ENCODE measurements around the genes ACSS1, ZNF337 and DEFB115.

- CAGE, long polyA plus RNA = no peak
- RRBS = no CpG with 5 or more reads among the region's 6 CpGs
These were observed 1.1 kb upstream of the GZF1 start for GRCh38 chr20:23360878-23361378.

DNA sequence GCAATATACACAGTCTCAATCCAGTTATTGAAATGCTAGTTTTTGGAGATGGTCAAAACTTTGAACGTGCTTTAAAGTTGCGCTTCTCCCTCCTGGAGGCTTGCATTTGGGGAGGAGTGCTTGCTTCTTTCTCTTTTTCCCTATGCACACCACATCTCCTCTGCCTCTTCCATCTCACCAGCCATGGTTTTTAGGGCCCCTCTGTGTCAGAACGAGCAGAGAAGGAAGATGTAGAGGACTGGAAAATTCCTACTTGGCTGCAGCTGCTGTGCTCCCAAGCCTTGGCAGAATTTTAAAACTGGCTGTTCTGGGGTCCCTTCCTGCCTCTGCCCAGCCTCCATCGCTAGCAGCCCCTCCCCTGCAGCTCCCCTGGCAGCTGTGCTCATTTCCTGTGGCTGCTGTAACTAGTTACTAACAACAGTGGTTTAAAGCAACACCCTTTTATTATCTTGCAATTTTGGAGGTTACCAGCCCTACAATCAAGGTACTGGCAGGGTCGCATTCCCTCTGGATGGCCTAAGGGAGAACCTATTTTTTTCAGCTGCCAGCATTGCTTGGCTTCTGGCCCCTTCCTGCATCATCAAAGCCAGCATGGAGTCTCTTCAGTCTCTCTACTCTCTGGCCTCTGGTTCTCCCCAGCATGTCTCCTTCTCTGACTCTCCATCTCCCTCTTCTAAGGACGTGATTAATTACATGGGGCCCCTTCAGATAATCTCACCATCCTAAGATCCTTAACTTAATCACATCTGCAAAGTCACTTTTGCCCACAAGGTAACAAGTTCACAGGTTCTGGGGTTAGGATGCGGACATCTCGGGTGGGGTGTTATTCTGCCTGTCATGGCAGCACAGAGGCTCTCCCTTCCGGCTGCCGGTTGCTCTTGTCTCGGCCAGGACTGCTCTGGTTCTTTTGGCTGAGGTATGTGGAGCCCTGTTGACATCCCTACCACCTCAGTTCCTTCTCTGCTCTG lies 3.8 kb upstream of the CST11 start:
- CAGE, long polyA plus RNA = no peak
- RRBS = no CpG with 5 or more reads among the region's 11 CpGs

- CAGE, long polyA plus RNA = no peak
- RRBS = no CpG with 5 or more reads among the region's 3 CpGs
These were observed 6.0 kb upstream of the CST1 start for GRCh38 chr20:23756769-23757149.

DNA sequence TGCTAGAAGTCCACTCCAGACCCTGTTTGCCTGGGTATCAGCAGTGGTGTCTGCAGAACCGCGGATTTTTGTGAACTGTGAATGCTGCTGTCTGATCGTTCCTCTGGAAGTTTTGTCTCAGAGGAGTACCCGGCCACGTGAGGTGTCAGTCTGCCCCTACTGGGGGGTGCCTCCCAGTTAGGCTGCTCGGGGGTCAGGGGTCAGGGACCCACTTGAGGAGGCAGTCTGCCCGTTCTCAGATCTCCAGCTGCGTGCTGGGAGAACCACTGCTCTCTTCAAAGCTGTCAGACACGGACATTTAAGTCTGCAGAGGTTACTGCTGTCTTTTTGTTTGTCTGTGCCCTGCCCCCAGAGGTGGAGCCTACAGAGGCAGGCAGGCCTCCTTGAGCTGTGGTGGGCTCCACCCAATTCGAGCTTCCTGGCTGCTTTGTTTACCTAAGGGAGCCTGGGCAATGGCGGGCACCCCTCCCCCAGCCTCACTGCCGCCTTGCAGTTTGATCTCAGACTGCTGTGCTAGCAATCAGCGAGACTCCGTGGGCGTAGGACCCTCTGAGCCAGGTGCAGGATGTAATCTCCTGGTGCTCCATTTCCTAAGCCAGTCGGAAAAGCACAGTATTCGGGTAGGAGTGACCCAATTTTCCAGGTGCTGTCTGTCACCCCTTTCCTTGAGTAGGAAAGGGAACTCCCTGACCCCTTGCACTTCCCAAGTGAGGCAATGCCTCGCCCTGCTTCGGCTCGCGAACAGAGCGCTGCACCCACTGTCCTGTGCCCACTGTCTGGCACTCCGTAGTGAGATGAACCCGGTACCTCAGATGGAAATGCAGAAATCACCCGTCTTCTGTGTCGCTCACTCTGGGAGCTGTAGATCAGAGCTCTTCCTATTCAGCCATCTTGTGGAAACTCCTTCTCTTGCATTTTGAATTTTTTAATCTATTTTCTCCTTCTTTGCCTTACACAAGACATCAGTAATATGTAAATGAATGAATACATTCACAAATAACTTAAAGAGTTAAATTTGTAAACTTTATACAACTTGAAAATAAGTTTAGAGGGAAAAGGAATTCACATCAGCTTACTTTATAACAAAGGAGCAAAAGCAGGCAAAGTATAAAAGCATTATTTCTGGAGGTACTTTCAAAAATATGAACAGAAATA lies 22.9 kb upstream of the CST5 start:
- CAGE, long polyA plus RNA = no peak
- RRBS = no CpG with 5 or more reads among the region's 26 CpGs

DNA sequence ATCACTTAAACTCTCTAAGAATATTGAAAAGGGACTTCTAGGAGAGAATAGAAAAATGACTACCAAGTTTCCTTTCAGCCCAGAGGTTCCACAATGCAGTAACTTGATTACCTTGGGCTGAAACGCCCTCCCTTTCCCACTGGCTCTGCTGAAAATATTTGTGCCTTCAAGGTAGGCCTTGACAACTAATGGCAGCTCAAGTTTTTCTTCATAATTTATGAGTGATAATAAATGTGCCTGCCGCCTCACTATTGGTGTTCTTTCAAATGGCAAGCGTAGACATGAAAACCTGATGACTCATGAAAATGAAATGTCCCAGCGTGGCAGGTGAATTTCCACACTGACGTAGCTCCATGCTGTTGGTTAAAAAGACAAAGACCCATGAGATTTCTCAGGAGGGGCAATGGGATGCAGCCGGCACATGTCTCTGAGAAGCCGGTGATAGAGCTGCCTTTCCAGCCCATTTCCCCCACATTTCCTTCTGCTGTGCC lies 107.2 kb upstream of the GGTLC1 start:
- CAGE, long polyA plus RNA = no peak
- RRBS = no CpG with 5 or more reads among the region's 7 CpGs

GRCh38 chr20:24465604-24466250 lies 3.7 kb upstream of the SYNDIG1 start:
- CAGE, long polyA plus RNA = no peak
- RRBS = no CpG with 5 or more reads among the region's 5 CpGs

DNA sequence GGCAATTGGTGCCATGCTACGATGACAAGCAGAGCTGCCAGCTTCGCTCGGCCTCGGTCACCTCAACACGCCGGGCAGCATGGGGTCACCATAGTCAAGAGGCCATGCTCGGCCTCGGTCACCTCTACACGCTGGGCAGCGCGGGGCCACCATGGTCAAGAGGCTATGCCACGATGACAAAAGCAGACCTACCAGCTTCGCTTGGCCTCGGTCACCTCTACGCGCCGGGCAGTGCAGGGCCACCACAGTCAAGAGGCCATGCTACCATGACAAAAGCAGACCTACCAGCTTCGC lies 12.2 kb downstream of the APMAP start:
- CAGE, long polyA plus RNA = no peak
- RRBS = no CpG with 5 or more reads among the region's 18 CpGs

DNA sequence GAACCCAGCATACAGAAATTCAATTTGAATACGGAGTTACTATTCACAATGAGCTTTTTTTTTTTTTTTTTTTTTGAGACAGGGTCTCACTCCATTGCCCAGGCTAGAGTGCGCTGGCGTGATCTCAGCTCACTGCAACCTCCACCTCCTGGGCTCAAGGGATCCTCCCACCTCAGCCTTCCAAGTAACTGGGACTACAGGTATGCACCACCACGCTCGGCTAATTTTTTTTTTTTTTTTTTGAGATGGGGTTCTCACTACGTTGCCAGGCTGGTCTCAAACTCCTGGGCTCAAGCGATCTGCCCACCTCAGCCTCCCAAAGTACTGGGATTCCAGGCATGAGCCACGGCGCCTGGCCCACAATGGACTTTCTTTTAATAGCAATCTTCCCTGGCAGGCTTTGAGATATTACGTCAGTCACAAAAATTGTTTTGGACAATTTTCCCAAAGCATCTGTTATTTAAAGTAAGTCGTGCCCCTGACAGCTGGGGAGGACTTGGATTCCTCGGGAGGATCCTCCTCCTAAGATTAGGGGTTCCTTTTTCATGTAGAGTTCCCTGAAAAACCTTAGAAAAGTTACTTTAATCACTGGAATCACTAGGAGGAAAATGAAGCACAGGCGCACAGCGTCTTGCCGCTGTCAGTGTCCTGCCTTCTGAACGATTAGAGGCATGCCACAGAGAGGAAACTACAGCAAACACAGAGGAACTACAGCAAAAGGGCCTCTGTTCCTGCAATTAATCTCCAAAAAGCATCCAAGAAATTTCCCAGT lies 4.7 kb downstream of the ACSS1 start:
- CAGE, long polyA plus RNA = no peak
- RRBS = no CpG with 5 or more reads among the region's 16 CpGs

DNA sequence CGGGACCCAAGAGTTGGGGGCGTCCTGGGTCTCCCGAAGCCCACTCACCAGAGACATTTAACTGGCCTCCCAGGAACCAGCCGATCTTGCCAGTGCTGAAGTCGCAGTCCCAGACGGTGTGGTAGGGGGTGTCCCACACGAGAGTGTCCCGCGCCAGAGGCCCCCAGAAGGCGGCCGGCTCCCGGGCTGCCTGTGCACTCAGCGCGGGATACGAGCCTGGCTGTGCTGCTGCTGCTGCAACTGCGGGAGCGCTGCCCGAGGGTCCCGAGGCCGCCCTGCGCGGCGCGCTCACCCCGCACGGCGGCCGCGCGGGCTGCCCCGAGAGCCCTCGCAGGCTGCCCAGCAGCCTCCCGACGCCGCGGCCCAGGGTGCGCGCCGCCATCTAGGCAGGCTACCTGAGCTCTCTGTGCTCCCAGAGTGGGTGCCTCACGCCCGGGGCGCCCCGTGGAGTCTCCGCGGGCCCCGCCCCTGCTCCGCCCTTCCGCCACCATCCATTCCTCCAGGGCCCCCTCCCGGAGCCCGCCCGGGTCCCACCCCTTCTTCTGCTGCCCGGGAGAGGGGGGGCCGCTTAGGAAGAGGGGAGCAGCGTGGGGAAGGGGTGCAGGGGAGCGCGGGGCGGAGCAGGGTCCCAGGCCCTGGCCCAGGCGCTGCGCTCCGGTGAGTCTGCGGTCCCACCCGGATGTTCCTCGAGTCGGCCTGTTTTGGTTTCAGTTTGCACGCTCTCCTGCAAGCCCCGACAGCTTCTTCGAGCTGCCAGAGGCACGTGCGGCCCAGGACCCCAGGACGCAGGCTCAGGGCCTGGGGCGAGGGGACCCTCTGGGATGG lies at the start of gene ACSS1:
Gene ACSS1 (minus strand): TSS at position 419 of the 825 bp plus-strand sequence.
- CAGE, long polyA plus RNA = no peak
- RRBS = 2% methylated on average over 13 of the region's 71 CpGs

DNA sequence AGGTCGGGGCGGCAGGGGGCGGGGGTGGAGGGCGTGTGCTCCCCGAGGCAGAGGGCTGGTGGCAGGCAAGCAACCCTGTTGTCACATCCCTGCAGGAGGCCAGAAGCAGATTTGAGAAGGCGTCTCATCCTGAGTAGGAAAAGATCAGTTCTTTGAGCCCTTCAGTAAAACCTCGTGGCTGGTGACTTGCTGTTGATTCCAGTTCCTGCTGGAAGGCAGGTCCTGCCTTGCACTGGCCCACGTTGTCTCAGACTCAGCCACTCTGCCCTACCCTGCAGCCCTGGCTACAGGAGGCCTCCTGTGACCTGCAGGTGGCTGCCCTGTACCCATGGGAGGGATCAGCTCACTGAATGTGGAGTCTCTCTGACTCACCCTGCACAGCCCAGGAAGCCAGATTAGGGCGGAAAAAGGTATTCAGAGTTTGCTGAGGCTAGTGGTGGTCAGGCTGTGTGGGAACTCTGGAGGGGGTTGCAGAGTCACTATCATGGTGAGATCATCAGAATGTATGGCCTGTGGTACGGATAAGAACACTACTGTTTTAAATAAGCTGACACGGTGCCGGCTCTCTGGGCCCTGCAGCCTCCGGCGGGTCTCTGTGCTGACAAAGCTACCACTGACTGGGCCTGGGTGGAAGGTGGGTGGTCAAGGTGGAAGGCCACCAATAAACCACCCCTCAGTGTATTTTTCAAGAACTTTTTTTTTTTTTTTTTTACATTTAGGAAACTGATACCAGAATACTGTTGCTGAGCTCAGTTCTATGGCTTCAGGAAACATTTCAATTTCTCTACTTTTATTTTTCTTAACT lies 24.7 kb upstream of the PYGB start:
- CAGE, long polyA plus RNA = no peak
- RRBS = no CpG with 5 or more reads among the region's 14 CpGs

DNA sequence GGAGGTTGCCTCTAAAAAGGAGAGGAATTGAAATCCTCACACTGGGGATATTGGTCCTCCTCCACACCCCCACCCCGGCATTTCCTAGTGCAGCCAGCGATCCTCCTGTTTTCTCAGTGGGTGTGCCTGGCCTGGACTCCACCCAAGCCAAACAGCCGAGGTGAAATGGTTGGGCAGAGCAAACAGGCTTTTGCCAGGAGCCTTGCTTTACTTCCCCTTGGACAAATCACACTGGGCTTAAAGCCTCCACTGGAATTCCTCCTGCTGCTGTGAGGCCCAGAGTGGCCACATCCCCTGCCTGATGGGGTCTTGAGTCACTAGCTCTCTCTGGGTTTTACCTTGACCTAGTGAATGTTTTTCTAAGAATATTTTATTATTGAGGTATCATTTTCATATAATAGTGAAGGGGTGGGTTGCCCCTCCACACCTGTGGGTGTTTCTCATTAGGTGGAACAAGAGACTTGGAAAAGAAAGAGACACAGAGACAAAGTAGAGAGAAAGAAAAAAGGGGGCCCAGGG lies 14.4 kb upstream of the PYGB start:
- CAGE, long polyA plus RNA = no peak
- RRBS = no CpG with 5 or more reads among the region's 3 CpGs

DNA sequence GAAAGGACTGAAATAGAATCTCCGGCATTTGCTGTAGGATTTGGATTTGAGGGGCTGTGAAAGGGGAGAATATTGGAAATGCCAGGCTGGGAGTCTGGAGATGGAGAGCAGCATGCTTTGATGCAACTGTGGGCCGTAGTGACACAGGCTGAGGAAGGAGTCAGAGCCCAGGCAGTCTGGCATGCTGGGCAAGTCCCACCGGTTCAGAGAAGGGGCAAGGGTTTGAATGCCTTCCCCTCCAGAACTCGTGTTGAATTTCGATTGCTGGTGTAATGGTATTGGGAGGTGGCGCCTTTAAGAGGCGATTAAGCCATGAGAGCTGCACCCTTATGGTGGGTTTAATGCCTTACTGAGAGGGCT lies 9.5 kb upstream of the PYGB start:
- CAGE, long polyA plus RNA = no peak
- RRBS = no CpG with 5 or more reads among the region's 7 CpGs

GRCh38 chr20:25337855-25338868 lies 52.5 kb downstream of the ABHD12 start:
- CAGE, long polyA plus RNA = no peak
- RRBS = no CpG with 5 or more reads among the region's 11 CpGs

GRCh38 chr20:25366752-25367312 lies 23.8 kb downstream of the ABHD12 start:
- CAGE, long polyA plus RNA = no peak
- RRBS = no CpG with 5 or more reads among the region's 3 CpGs

DNA sequence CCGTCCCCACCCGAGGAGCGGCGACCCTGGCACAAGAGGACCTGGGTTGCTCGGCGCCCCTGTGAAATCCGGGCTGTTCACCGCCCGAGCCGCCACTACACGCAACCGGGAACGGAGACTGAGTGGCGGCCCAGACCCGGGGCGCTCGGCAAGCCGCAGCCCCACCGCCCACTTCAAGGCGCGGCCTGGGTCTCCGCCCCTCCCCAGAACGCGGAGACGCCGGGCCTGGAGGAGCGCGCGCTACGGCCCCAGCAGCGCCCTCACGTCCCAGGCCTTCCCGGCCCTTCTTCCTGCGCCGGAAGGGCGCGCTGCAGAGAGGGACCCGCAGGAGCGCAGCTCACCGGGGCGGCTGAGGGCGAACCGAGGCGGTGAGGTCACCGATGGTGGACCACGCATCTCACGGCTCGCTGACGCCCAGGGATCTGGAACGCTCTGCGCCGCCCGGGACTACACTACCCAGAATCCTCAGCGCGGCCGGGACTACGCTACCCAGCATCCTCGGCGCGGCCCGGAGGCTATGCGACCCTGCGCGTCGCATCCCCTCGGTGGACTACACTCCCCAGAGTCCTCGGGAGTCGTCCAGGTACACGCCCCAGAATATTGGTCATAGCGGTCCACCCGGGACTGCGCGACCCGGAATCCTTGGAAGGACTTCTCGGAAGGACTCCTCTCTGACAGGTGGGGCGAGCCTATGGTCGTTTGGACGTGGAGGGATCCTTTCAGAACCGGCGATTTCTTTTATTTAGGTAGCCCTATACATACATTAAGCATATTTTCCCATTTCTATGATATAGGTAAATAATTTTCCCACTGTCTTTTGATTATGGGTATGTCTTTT lies at the start of gene ZNF337:
Gene ZNF337 (minus strand): TSS at position 436 of the 838 bp plus-strand sequence.
- CAGE, long polyA plus RNA = start-site peak on the minus strand centred at position 419 of the sequence, 41 bp wide, 87 and 57 reads in 2 replicates
- RRBS = 2% methylated on average over 49 of the region's 80 CpGs

DNA sequence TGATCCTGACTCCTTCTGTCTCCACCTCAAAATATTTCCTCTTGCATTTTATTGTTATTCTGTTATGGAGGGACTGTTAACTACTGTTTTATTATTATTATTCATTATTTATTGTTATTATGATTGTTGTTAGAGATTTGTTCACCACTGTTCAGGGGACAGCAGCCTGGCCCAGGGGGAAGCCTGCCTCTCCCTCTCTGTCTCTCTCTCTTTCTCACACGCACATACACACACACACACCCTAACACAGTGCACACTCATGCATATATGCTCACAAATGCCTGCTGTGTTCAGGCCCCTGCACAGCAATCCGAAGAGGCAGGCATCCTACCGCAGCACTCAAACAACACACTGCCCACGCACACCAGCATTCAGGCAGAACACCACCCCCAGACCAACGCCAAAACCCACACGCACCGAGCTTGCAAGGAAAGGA lies 968.6 kb upstream of the DEFB115 start:
- CAGE, long polyA plus RNA = no peak
- RRBS = no CpG with 5 or more reads among the region's 7 CpGs

GRCh38 chr20:30316120-30316648 lies 941.3 kb upstream of the DEFB115 start:
- CAGE, long polyA plus RNA = no peak
- RRBS = no CpG with 5 or more reads among the region's 29 CpGs

DNA sequence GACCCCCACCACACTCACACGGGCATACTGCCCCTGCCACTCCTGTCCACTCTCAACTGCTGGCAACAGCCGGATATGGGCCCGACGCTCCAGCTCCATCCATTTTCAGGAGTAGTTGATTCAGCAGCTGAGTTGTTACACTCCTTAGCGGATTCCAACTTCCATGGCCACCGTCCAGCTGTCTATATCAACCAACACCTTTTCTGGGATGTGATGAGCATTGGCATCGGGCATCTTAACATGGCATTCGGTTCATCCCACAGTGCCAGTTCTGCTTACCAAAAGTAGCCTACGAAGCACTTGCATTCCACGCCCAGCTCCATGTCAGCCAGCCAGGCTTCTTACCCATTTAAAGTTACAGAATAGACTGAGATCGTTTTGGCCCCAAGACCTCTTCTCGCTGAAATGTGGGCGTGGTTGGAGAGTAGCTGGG lies 743.2 kb upstream of the DEFB115 start:
- CAGE, long polyA plus RNA = no peak
- RRBS = no CpG with 5 or more reads among the region's 13 CpGs

DNA sequence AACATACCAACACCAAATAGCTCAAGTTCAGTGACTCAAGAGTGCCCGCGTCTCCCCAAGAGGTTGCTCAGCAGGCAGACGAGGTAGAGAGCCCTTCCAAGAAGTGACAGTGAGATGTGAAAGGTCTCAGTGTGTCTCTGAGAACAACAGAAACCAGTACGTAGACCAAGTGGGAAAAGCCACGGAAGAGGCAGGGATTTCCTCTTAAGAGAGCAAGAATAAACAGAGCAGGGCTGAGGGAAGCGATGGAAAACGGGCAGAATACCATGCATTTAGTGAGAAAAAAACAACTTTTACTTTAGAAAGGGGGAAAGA lies 516.0 kb upstream of the DEFB115 start:
- CAGE, long polyA plus RNA = no peak
- RRBS = no CpG with 5 or more reads among the region's 7 CpGs

- CAGE, long polyA plus RNA = no peak
- RRBS = no CpG with 5 or more reads among the region's 1 CpG
These were observed at the start of gene DEFB115 for GRCh38 chr20:31257489-31257961. TSS of gene DEFB115 (plus strand) at chr20:31257664.